Cardiac septum (tissue), 1 donor: ENCODE results near the genes PLEKHS1 and VWA2.

DNA sequence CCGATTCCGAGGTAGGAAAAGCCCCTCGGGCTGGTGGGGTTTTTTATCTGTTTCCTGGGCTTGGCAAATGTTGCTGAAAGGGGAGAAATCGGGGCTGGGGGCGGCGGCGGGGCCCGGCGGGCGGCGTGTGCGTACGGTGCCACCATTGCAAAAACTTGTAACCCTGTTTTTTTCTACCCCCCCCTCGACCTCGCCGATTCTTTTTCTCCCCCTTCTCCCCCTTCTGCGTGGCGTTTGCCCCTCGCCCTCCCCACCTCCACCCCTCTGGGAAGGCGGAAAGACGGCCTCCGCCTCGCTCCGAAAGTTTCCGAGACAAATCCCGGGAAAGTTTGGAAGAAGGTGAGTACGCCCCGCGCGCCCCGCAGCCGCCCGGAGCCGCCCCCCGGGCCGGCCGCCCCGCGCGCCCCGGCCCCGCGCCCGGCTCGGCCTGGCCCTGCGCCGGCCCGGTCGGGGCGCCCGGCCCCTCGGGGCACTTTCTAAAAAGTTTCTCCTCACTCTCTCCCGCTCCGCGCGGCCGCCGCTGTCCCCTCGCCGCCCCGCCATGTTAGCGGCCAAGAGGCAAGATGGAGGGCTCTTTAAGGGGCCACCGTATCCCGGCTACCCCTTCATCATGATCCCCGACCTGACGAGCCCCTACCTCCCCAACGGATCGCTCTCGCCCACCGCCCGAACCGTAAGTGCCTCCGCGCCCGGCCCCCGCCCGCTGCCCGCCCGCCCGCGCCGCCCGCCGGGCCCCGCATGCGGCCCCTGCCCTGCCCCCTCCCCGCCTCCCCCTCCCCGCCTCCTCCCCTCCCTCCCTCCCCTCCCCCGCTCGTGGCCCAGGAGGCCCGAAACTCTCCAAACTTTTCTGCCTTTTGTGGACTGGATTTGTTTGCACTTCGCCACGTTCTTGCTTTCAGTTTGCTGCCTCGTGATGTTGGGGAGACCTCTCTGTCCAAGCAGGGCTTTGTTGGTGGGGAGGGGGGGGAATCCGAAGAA lies 1.2 kb downstream of the TCF7L2 start:
- PRO-cap, result bidirectional peak, plus-strand start at position 898 of the sequence, minus-strand start at position 740 of the sequence

DNA sequence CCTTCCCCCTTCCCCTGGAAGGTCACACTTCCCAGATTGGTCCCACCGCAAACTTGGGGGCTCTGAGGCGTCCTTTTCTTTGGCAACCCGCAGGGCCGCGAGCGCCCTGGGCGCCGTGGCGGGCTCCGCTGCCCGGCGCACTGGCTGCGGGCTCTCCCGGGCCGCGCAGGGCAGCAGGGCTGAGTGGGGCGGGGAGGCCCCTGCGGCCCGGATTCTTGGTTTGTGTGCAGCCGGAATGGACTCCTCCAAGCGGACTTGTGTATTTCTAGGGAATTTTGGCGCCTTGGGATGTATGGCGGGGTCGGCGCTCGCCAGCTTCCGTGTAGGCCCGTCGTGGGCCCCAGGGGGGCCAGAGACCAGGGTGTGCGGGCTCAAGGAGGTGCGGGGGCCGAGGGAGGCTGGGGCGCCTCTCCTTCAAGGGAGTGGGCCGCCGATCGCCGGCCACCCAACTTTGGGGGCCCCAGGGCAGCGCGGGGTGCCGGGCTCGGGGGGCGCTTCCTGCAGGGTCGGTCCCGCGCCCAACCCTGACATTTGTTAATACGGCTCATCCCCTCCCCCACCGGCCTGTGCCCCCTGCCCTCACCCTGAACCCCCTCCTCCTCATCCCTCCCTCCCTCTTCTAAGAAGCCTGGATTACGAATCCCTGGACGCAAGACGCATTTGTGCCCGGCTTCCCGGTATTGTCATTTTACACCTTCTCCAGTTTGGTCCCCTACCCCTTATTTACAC lies 2.4 kb downstream of the TCF7L2 start:
- PRO-cap, result no peak

DNA sequence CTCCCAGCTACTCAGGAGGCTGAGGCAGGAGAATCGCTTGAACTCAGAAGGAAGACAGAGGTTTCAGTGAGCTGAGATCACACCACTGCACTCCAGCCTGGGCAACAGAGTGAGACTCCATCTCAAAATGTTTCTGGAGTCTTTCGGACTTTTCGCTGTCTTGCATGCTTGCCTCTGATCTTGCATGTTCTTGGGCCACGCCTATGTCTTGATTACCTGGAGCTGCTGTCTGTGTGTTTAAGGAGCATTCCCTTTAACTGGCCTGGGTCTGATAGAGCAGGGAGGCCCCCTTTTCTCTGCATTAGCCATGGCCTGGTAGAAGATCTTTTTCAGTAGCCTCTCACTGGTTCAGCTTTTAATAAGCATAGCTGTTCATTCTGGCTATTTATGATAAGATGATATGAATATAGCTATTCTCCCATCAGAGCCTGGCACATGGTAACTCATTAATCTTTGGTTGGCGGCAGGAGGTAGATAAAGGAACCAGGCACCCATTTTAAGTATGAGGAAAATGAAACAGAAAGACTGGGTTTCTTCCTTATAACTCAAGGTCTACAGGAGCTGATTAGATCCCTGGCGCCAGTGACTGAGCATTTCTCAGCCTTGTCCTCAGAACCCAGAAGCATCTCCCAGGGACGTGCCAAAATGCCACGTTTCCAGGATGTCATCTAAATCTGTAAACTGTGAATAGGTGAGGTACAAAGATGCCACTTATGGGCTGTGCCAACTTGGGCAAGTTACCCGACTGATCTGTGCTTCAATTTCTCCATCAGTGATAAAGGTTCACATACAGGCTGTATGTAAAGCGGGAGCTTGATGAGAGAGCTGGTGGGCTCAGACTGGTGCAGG lies 141.8 kb downstream of the TCF7L2 start:
- PRO-cap, result no peak

DNA sequence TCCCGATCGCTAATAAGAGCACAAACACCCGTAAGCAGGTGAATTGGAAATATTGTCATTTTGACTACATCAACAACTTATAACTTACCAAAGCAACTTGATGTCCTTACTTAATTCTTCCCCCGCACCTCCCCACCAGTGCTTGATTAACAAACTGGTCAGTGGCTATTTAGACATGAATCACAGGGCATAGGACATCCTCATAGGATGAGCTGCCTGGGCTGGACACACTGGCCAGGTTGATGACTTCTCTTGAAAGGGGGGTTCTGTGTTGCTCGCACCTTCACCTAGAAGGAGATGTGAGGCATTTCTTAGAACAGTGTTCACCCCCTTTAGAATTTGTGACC lies 163.2 kb downstream of the TCF7L2 start:
- PRO-cap, result no peak

- PRO-cap, result unidirectional peak, minus-strand start at chr10:113133649
Observed at GRCh38 chr10:113133571-113133873, 183.5 kb downstream of the TCF7L2 start.

GRCh38 chr10:113384814-113385332 lies 168.0 kb upstream of the HABP2 start:
- PRO-cap, result no peak

DNA sequence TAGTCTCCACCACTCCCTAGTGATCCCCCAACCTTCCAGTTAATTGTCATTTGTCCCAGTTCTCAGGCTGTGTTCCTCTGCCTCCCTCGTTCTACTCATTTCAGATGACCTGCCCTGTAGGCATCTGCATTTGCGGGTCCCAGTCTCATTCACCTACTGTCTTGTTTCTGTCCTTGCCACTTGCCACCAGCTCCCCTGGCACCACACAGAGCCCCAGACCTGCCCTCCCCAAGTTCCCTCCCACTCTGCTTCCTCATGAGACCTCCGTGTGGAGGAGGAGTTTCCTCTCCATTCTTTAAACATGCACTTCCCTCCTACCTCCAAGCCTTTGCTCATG lies 13.7 kb upstream of the HABP2 start:
- PRO-cap, result no peak

- PRO-cap, result no peak
Observed at GRCh38 chr10:113541029-113541697, 11.7 kb upstream of the HABP2 start.

GRCh38 chr10:113553940-113554641 lies 1.2 kb downstream of the HABP2 start:
- PRO-cap, result no peak

DNA sequence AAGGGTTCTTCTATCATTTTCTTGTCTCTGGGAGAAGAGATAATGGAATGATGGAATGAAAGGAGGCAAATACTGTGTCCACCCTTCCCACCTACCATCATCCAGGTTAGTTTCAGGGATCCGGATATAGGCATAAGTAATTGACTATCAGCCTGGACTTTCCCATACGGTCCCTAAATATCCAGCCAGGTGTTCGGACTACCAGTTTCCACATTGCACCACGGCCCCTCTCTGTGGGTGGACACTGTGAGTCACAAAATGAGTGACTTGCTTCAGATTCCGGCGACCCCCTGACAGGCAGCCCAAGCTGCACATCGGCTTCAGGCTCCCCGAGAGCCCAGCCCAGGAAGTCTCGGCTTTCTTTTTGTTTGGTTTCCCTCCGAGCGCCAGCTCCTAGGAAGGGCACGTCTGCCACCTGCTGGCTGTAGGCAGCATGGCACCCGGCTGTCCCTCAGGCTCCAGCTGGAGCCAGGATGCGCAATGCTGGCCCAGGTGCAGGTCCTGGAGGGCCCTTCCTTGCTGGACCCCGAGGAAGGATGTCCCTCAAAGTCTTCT lies 10.5 kb downstream of the HABP2 start:
- PRO-cap, result no peak

- PRO-cap, result no peak
Observed at GRCh38 chr10:113592871-113593623, 40.2 kb downstream of the HABP2 start.

DNA sequence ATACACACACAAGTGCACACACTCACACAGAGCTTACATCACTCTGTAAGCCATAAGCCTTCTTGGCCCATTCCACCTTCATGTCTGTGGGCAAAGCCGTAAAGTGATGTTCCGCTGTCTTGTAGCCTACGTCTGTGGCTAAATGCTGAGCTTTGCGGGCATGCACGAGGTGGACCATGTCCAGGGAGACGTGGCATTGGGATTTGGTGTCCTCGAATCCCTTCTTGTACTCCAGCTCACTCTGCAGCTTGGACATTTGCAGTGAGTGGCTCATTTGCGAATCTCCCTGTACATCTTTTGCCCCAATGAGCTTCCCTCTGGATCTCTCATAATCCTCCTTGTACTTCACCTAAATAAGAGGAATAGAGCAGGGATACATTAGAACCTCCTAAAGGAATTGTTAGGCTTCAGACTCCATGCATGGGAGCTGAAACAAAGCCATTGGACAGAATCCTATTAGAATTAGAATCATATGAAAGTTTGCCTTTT lies 42.0 kb downstream of the NRAP start:
- PRO-cap, result no peak

- PRO-cap, result no peak
Observed at GRCh38 chr10:113750917-113751863, at the start of gene PLEKHS1. PLEKHS1 (plus strand) TSS chr10:113751682.

DNA sequence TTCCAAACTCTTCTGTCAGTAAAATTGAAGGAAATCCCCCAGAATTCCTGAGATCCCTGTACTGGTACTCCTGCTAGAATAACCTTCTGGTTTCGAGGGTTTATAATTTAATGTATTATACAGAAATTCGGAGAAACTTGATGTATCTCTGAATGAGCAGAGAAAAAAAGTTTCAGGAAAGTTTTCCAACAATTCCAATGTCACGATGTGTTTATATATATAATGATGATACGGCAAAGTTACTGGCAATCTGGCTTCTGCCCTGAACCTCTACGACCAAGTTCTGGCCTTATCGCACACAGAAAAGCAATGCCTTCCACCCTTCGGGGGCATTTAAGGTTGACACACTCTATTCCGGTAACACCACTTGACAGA lies 2.7 kb upstream of the ADRB1 start:
- PRO-cap, result bidirectional peak, plus-strand start outside the sequence, minus-strand start at position 282 of the sequence

GRCh38 chr10:114172863-114173519 lies 1.0 kb downstream of the CCDC186 start:
- PRO-cap, result no peak

GRCh38 chr10:114239165-114239906 lies at the start of gene VWA2:
VWA2 (plus strand) TSS chr10:114239254.
- PRO-cap, result no peak

GRCh38 chr10:114239907-114240348 lies 874 bp downstream of the VWA2 start:
- PRO-cap, result no peak

DNA sequence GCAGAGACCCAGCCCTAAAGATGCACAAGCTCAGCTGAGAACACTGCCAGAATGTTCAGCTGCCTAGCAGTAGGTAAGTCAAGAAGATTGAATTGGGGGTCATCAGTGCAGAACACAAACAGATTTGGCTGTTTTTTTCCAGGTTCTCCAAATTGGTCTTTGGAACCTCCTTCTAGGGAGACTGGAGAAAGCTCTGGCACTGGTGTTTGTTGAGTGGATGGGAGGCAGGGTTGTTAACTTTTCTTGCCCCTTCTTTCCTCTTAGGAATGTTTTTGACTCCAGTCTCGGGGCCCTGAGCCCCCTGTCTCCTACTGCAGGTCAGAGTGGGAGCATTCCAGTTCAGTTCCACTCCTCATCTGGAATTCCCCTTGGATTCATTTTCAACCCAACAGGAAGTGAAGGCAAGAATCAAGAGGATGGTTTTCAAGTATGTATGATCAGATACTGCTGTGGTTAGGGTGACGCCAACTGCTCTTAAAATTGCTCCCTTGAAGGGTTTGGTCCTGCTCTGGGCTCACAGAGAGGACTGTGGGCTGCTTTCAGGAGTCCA lies 21.9 kb downstream of the VWA2 start:
- PRO-cap, result no peak

DNA sequence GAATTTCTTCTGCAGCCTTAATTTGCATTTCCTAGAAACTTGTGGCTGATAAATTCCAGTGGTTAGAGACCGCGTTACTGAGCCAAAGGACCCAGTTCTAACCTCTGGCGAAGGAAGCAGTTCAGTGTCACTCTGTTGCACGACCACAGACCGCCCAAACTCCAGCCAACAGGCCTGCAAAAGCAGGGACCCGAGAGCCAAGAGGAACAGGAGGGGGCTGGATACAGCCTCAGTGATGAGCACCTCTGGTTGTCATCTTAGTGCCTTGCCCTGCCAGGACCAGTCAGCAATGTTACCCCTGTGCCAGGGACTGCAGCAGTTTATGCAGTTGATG lies 70.0 kb downstream of the AFAP1L2 start:
- PRO-cap, result no peak

- PRO-cap, result no peak
Observed at GRCh38 chr10:114428102-114428356, 23.7 kb upstream of the AFAP1L2 start.